Peripheral blood mononuclear cell (primary cell): ENCODE measurements around the gene COG8.

GRCh38 chr16:68332224-68333007, 21.6 kb downstream of the PRMT7 start:
- PRO-cap, 8 experiments, result no peak in any of the 8 experiments

GRCh38 chr16:68486496-68487398, 38.4 kb upstream of the SMPD3 start:
- PRO-cap, 8 experiments, result no peak in any of the 8 experiments

GRCh38 chr16:68490758-68491646, 42.7 kb upstream of the SMPD3 start:
- PRO-cap, 8 experiments, result no peak in any of the 8 experiments

GRCh38 chr16:68548918-68549258, 9.8 kb downstream of the ZFP90 start:
- PRO-cap, 8 experiments, result no peak in any of the 8 experiments

DNA sequence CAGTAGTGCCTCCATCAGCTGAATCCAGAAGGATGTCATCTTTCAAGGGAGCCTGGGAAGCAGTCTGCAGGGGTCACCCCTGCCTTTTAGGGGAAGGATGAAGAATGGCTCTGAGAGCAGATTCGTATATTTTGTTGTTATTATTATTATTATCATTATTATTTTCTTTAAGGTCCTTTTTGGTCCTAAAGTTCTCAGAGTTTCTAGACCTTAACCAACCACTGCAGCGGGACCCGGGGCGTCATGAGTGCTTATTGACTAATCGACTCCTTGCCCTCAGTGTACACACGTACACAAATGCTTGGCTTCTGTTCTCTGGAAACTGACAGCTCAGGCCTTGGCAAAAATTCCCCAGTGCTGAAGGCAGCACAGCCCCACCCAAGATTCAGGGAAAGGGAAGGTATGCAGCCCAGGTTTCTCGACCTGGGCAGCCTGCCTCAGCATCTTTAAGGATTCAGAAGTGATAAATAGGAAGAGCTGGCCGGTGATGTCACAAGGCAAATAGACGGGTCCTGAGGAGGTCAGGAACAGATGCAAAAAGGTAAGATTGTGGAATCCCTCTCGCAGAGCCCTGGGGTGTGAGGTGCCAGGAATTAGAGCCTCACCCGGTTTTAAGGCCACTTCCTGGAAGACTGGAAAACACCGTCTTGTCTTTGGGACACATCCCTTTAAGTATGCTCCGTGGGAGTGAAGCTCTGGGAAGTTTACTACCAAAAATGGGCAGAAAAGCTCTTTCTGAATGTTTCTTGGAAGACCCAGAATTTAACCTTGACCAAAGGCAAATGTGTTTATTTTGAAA, 9.0 kb upstream of the CDH3 start:
- PRO-cap, 8 experiments, result no peak in any of the 8 experiments

GRCh38 chr16:68644278-68644534, 904 bp upstream of the CDH3 start:
- PRO-cap, 8 experiments, result no peak in any of the 8 experiments

DNA sequence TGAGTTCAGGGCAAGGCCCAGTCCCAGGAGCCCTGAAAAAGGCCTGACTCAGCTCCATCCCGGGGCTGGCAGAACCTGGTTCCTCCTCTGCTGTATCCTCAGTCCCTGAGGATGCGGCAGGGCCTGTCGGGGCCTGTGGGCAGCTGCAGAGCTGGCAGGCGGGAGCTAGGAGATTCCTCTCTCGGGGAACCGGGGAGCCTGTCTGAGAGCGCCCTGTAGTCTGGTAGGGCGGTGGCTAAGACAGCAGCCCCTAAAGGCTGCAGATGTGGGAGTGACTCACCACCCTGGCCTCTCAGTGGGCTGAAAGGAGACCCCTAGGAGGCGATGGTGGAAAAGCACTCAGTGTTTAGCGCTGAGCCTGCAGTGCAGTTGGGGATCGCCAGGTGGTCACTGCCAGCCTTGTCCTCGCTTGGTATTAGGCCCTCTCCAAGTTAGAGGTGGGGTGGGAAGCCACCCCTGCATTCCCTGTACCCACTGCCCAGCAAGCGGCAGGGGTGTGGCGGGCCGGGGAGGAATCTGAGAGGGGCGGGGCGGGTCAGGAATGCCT, 29.7 kb upstream of the CDH1 start:
- PRO-cap, 8 experiments, result no peak in any of the 8 experiments

DNA sequence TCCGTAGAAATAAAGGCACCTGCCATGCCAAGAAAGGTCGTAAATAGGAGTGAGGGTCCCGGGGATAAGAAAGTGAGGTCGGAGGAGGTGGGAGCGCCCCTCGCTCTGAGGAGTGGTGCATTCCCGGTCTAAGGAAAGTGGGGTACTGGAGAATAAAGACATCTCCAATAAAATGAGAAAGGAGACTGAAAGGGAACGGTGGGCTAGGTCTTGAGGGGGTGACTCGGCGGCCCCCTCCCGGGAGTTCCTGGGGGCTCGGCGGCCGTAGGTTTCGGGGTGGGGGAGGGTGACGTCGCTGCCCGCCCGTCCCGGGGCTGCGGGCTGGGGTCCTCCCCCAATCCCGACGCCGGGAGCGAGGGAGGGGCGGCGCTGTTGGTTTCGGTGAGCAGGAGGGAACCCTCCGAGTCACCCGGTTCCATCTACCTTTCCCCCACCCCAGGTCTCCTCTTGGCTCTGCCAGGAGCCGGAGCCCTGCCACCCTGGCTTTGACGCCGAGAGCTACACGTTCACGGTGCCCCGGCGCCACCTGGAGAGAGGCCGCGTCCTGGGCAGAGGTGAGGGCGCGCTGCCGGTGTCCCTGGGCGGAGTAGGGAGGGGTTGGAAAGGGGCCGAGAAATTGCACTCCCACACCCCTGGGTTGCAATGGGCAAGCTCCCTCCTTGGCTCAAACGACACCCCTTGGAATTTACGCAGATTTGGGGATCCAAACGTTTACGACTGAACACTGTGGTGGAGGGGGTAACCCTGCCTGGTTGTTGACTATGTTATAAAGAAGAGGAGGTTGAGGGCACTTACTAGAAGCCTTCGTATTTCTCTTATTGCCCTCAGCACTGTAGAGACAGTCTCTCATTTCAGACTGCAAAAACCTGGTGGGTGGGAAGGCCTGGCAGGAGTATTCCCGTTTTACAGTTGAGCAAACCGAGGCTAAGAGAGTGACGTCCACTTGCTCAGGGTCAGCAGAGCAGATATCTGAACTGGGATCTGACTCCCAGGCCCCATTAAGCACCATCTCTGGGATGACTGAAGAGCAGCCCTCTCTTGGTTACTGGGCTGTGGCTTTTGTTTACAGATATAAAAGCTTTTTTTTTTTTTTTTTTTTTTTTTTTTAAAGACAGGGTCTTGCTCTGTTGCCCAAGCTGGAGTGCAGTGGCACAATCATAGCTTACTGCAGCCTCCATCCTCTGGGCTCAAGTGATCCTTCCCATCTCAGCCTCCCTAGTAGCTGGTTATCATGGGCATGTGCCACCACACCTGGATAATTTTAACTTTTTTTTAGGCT, 1.2 kb downstream of the CDH1 start:
- PRO-cap, 8 experiments, result no peak in any of the 8 experiments

- PRO-cap, 8 experiments, result no peak in any of the 8 experiments
Measured at GRCh38 chr16:68744430-68745215, 7.5 kb downstream of the CDH1 start.

- PRO-cap, 8 experiments, result no peak in any of the 8 experiments
Measured at GRCh38 chr16:68746757-68747420, 9.8 kb downstream of the CDH1 start.

DNA sequence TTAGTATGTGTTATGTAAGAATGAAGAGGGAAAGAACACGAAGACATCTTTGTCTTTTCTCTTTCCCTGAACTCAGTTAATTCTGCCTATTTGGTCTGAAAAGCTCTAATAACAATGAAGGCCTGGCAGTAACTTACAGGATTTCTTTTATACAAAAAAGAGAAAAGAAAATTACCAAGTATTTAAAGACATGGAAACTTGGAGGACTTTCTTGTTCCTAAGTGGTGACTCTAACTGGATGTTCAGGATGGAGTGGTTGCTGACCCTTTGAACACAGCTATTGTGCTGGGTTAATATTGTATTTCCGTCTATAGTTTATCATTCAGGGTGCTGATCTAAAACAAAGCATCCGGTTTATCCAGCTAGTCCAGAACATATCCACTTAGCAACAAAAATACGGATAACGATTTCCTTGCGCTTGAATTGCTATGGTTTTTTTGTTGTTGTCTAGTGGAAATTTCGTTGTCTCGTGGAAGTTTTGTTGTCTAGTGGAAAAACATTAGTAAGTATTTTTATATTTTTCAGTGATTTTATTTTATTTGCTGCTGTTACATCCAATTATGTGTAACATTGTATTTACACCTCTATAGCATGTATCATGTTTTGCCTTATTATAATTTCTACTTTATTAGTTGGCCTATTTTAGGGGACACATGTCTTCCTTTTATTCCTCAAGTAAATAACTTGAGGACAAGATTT, 38.2 kb downstream of the SNTB2 start:
- PRO-cap, 8 experiments, result no peak in any of the 8 experiments

- PRO-cap, 8 experiments, result no peak in any of the 8 experiments
Measured at GRCh38 chr16:69323260-69324024, 6.9 kb downstream of the PDF start.

DNA sequence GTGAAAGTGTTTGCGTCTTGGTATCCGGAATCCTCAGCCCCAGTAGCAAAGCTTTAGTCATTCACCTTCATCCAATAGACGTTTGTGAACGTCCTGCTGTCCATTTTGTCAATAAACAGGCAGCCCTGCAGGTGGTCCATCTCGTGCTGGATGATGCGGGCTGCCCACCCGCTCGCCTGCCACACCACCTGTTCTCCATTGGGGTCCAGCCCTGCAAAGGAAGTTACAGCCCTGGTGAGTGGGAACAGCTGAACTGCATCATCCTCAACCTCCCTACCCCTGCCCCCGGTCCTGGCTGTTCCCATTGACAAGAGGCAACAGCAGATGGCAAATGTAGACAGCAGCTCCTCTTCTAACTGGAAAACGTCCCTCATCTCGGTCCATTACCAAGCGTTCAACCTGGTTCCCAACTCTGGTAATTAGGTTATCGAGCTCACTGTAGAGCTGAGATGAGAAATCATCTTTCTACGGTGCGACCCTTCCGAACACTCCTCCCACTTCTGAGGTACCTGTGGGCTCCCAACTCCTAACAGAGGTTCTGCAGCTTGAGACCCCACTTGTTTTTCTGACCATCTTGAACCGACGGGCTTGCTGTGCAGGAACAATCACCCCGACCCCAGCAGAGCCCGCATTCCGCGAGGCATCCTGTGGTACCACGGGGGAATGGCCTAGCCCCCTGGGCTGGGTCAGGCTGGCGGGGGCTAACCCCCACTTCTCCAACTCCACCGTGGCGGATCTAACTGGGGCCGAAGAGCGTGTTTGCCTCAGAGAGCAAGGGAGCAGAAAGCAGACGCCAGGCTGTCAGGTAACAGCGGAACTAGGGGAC, 1.2 kb downstream of the PDF start:
- PRO-cap, 8 experiments, result no peak in any of the 8 experiments

GRCh38 chr16:69338986-69339944, at the start of gene COG8:
TSS of gene COG8 (minus strand) at chr16:69339564.
- PRO-cap, 8 experiments, result peak in 8 of 8 experiments; most common plus-strand start chr16:69339655 (in 5); most common minus-strand start chr16:69339508 (in 5)

DNA sequence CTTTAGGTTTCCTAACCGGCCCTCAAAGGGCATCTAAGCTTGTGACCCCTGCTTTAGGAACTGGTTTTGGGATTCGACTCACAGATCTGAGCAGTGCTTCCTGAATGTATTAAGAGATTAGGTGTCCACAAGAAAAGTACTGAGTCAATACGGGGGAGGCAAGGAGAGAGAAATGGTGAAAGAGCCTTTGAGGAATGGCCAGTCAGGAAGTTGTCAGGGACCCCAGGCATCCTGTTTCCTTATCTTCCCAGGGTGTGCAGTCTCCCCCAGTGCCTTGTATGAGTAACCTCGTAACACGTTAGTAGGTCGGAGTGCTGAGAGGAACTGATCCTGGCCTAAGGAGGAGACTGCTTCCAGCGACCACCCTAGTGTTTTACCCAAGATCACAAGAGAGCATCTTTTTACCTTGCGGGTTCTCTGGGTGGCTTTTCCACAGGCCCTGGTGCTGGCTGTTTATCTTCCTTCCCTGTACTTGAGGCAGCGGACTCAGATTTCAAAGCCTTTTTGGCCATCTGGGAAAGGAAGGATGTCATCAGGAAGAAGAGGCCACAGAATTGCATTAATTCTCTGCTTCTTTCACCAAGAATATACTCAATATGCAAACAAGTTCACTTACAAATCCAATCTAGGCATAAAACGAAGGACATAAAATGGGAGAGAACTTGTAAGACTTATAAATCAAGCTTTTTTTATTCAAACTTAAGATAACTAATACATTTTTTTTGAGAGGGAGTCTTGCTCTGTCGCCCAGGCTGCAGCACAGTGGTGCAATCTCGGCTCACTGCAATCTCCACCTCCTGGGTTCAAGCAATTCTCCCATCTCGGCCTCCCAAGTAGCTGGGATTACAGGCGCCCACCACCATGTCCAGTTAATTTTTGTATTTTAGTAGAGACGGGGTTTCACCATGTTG, 16.6 kb upstream of the TMED6 start:
- PRO-cap, 8 experiments, result no peak in any of the 8 experiments

GRCh38 chr16:69377851-69378859, 7.7 kb downstream of the TERF2 start:
- PRO-cap, 8 experiments, result peak in 2 of 8 experiments; most common minus-strand start chr16:69378251 (in 1)

DNA sequence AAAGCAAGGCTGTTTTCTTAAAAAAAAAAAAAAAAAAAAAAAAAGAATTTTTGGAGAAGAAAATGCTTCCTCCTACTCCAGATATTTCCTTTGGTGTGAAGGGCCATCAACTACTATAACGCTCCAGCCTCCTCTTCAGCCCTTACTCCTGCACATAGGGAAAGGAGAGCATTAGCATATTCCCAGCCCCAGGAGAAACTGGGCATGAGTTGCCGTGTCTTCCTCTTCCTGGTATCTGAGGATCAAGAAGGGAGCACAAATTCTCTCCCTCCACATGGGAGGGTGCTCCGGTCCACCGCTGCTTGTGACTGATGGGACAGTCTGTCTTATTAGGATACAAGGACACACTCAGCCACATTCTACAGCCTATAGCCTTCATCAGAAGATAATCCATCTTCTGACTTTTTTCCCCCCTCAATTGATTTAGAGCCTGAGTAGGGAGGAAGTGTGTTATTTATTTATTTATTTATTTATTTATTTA, 16.7 kb upstream of the CYB5B start:
- PRO-cap, 8 experiments, result no peak in any of the 8 experiments

- PRO-cap, 8 experiments, result peak in 8 of 8 experiments; most common plus-strand start chr16:69444302 (in 8); most common minus-strand start chr16:69444496 (in 8)
Measured at GRCh38 chr16:69443737-69444912, 19.7 kb downstream of the CYB5B start.

- PRO-cap, 8 experiments, result no peak in any of the 8 experiments
Measured at GRCh38 chr16:69522679-69523475, 42.9 kb upstream of the NFAT5 start.

- PRO-cap, 8 experiments, result no peak in any of the 8 experiments
Measured at GRCh38 chr16:69626244-69626561, 60.4 kb downstream of the NFAT5 start.